Heart right ventricle (tissue), 2 donors: ENCODE measurements around the genes OSMR and RICTOR.

GRCh38 chr5:37553126-37553511, 174.0 kb downstream of the WDR70 start:
- PRO-cap, 2 experiments = no peak in any of the 2 experiments

GRCh38 chr5:37589968-37590810, 211.1 kb downstream of the WDR70 start:
- PRO-cap, 2 experiments = no peak in any of the 2 experiments

DNA sequence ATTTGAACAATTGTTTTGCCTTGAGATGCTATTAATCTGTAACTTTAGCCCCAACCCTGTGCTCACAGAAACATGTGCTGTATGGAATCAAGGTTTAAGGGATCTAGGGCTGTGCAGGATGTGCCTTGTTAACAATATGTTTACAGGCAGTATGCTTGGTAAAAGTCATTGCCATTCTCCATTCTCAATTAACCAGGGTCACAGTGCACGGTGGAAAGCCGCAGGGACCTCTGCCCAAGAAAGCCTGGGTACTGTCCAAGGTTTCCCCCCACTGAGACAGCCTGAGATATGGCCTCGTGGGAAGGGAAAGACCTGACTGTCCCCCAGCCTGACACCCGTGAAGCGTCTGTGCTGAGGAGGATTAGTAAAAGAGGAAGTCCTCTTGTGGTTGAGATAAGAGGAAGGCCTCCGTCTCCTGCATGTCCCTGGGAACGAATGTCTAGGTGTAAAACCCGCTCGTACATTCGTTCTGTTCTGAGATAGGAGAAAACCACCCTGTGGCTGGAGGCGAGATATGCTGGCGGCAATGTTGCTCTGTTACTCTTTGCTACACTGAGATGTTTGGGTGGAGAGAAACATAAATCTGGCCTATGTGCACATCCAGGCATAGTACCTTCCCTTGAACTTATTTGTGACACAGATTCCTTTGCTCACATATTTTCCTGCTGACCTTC, 167.7 kb downstream of the GDNF start:
- PRO-cap, 2 experiments = no peak in any of the 2 experiments

GRCh38 chr5:37833802-37834368, 6.0 kb downstream of the GDNF start:
- PRO-cap, 2 experiments = no peak in any of the 2 experiments

GRCh38 chr5:38466039-38467234, 90.0 kb downstream of the LIFR start:
- PRO-cap, 2 experiments = no peak in any of the 2 experiments

GRCh38 chr5:38537051-38537835, 19.2 kb downstream of the LIFR start:
- PRO-cap, 2 experiments = no peak in any of the 2 experiments

DNA sequence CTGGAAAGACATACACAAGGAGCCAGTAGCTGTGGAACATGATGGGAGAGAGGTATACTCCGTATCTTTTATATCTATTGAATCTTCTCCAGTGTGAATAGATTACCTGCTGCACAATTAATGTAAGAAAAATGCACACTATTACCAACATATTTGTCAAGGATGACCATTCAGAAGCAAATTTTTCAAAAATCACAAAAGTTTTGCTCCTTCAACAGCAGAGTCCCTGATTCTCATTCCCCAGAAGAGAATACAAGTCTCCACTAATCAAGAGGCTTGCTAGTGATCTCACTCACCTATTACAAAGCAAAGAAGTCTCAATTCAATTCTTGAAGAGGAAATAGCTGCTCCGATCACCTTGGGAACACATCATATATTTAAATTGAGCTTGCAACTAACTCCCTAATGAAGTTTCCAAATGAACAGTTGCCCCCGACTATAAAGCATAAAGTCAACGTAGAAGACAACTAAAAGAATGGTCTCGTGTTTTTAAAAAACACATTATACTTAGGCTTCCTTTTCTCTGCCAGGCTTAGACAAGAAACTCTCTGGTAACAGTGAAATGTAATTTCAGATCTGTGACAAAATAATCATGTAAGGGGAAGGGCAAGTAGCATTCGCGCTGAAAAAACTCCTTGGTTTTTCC, 1.6 kb downstream of the LIFR start:
- PRO-cap, 2 experiments = peak in 1 of 2 experiments; most common plus-strand start position 339 of the sequence (in 1)

DNA sequence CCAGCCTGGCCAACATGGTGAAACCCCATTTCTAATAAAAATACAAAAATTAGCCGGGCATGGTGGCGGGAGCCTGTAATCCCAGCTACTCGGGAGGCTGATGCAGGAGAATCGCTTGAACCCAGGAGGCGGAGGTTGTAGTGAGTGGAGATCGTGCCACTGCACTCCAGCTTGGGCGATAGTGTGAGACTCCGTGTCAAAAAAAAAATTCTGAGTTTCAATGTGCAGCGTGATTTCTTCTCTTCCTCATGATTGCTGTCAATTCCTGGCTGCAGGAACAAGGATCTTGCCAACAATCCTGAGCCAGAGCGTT, 38.5 kb upstream of the OSMR start:
- PRO-cap, 2 experiments = no peak in any of the 2 experiments

- PRO-cap, 2 experiments = no peak in any of the 2 experiments
These were observed 38.1 kb upstream of the OSMR start for GRCh38 chr5:38807674-38808108.

- PRO-cap, 2 experiments = peak in 2 of 2 experiments; most common plus-strand start chr5:38846047 (in 2); most common minus-strand start chr5:38845761 (in 1)
These were observed at the start of gene OSMR for GRCh38 chr5:38845640-38846605. TSS of gene OSMR (plus strand) at chr5:38846012.

- PRO-cap, 2 experiments = peak in 2 of 2 experiments; most common plus-strand start chr5:39074558 (in 2); most common minus-strand start chr5:39074380 (in 1)
These were observed at the start of gene RICTOR for GRCh38 chr5:39074234-39075290. TSS of gene RICTOR (minus strand) at chr5:39074399.

GRCh38 chr5:39255606-39256012, 36.2 kb upstream of the FYB1 start:
- PRO-cap, 2 experiments = no peak in any of the 2 experiments

- PRO-cap, 2 experiments = no peak in any of the 2 experiments
These were observed 44.5 kb upstream of the FYB1 start for GRCh38 chr5:39263779-39264279.

DNA sequence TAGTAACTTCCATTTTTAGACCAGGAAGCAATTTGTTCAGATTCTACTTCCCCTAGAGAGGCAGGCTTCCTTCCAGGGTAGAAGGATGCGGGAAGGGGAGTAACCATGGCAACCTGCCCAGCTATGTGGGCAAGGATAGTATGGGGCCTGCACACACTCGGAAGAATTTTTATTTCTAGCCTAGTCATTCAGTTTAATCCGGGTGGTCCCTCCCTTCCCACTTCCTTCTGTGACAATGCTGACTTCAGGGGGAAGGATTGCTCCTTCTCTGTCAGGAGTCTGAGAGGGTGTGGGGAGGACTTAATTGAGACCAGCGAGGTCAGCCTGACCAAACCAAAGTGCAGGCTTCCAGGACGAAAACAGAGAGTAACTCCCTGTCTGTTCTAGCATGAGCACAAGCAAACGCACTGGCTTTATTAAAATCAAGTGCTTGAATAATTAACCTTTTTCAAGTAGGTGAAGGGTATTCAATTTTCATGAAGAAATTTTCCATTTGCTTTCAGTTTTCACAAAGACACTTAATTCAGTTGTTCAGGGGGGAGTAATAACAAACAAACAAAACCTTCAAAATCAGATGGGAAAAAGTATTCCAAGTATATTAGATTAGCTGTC, 3.9 kb downstream of the DAB2 start:
- PRO-cap, 2 experiments = peak in 2 of 2 experiments; most common plus-strand start position 271 of the sequence (in 1); most common minus-strand start position 169 of the sequence (in 1)

- PRO-cap, 2 experiments = no peak in any of the 2 experiments
These were observed 541 bp downstream of the PTGER4 start for GRCh38 chr5:40680247-40680664.

GRCh38 chr5:40842935-40843815, 2.0 kb downstream of the CARD6 start:
- PRO-cap, 2 experiments = no peak in any of the 2 experiments

GRCh38 chr5:40911136-40911764, 2.0 kb downstream of the C7 start:
- PRO-cap, 2 experiments = no peak in any of the 2 experiments

DNA sequence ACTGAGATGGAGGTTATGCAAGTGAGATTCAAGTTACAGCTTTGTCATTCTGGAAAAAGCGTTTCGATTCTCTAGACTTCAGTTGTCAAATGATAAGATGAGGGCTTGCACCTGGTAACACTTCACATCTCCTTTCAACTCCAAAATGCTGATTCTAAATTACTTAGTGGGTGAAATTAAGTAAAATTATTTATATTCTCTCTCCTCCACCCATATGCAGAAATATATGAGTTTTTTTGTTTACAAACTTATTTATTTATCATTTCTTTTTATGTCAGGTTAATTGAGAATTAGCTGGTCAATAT, 36.3 kb downstream of the C6 start:
- PRO-cap, 2 experiments = no peak in any of the 2 experiments

GRCh38 chr5:41425931-41426200, 84.5 kb downstream of the PLCXD3 start:
- PRO-cap, 2 experiments = no peak in any of the 2 experiments

DNA sequence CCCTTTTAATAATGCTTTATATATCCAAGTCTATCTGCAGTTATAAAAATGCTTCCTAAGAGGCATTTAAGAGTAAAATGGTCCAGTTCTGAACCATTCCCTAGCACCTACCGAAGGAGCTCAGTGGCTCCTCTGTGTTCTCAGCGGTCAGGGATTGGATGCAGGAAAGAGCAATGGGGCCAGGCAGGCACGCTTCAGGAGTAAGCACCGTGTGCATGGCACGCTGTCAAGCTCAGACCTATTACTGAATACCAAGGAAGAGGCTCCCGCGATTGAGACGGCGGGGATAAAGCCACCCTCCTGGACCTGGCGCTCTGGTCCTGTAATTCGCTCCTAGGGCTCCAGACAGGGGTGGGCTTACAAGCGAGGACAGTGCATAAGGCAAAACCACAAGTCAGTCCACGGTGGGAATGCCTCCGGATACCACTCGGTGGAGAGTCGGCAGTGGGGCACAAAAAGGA, 1.1 kb downstream of the OXCT1 start:
- PRO-cap, 2 experiments = peak in 1 of 2 experiments; most common plus-strand start position 275 of the sequence (in 1); most common minus-strand start position 243 of the sequence (in 1)